ENCODE measurements around a stretch of chr2.

- PRO-cap, result no peak
- RAMPAGE, long total RNA, 4 experiments, result no peak in any of the 4 experiments
These were observed 140.2 kb downstream of the KLHL29 start for GRCh38 chr2:23525219-23525636.

DNA sequence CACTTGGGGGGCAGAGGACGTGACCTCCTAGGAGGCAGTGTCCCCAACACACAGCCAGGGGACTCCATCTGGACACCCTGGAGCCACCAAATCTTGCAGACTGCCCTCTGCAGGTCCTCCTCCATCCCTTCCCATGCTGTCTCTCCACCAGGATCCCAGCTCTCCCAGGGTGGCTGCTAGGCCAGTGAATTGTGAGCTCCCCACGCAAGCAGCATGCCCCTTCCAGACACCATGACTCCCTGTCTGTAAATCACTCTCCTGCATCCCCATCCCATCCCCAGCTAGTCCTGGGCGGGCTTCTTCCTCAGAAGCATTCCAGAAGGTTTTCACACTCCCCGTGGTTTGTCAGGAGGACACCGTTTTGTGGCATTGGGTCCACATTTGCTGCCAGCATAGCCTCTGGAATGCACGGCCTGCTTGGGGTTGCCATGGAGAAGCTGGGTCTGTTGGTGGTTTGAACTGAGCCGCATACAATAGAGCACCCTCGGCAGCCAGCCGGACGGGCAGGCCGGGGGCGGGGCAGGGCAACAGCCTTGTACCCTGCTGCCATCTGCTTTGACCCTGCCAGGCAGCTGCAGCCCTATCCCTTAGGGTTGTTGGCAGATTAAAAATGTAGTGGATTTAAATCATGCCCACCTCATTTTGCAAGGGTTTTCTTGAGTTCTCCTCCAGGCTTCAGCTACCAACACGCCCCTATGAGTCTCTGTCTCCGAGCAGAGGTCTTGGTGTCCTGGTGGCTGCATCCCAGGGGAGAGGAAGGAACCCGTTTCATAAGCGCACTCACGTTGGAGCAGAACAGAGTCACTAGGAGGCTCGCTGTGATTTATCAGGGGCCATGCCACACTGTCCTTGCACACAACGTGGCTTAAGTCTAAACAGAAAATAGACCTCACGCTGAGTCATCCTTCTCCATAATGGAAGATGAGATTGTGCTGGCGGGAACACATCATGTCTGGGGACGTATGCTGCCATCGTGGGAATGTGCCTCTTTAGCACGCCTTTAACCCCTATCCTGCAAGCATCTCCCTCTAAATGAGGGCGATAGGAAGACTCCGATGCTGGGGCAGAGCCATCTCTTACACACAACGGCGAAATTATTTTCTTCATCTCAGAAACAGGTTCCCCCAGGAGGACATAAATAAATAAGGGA, 211.1 kb downstream of the KLHL29 start:
- PRO-cap, result no peak
- RAMPAGE, long total RNA, 4 experiments, result no peak in any of the 4 experiments

DNA sequence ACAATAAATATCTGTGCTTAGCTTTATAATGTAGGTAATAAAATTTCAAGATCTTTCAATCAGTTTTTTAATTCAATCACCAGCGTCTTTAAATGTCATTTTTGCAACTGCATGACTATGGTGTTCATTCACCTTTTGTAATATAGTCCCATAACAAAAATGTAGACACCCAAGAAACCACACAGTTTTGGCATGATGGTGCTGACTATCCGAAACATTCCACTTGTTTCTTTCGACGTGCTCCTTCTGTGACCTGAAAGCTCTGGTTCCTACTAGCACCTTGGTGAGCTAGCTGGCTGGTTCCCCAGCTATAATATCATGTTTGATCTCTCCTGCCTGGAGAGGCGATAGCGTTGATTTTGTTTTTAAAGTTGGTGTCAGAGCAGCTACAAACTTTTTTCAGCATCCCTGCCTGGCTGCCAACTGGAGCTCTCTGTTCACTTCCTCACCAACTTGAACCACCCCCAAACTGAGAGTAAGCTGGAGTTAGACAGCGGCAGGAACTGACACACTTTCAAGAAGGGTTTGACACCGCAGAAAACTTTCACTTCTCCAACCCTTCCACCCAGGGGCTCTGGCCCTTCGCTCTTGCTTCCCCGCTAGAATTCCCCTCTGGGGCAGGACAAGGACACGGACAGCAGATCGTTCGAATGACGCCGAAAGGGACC, 1.1 kb downstream of the ATAD2B start:
- PRO-cap, result bidirectional peak, plus-strand start at position 517 of the sequence, minus-strand start at position 422 of the sequence
- RAMPAGE, long total RNA, 4 experiments, result no peak in any of the 4 experiments

- PRO-cap, result no peak
- RAMPAGE, long total RNA, 4 experiments, result no peak in any of the 4 experiments
These were observed 1.3 kb upstream of the SF3B6 start for GRCh38 chr2:24077246-24078104.

GRCh38 chr2:24204439-24204670, 29.5 kb downstream of the FAM228A start:
- PRO-cap, result no peak
- RAMPAGE, long total RNA, 4 experiments, result no peak in any of the 4 experiments

- PRO-cap, result no peak
- RAMPAGE, long total RNA, 4 experiments, result no peak in any of the 4 experiments
These were observed 56.6 kb downstream of the ITSN2 start for GRCh38 chr2:24303768-24304149.

GRCh38 chr2:24522039-24522558, 31.0 kb downstream of the NCOA1 start:
- PRO-cap, result no peak
- RAMPAGE, long total RNA, 4 experiments, result no peak in any of the 4 experiments

- PRO-cap, result no peak
- RAMPAGE, long total RNA, 4 experiments, result no peak in any of the 4 experiments
These were observed 33.9 kb downstream of the NCOA1 start for GRCh38 chr2:24524962-24525299.

DNA sequence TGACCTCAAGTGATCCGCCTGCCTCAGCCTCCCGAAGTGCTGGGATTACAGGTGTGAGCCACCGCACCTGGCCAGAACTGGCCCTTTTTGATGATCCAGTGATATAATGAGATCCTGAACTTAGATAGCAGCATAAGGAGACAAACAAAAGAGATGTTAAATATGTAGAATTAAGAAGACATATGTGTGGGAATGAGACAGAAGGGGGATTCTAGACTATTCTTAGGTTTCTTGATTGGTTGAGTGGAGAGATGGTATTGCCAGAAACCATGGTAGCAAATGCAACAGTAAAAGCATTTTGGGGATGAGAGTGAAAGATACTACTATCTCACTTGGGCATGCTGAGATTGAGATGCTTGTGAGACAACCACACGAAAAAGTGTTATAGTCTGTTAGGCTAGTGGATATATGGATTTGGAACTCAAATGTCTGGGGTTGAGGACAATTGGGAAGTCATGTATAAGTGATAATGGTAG, 49.7 kb downstream of the NCOA1 start:
- PRO-cap, result no peak
- RAMPAGE, long total RNA, 4 experiments, result start-site peak on the plus strand in 2 of 4 experiments, centred at positions 337 to 339 of the sequence, 13 to 20 reads per replicate

- PRO-cap, result no peak
- RAMPAGE, long total RNA, 4 experiments, result no peak in any of the 4 experiments
These were observed 124.8 kb downstream of the PTRHD1 start for GRCh38 chr2:24668310-24668842.

- PRO-cap, result no peak
- RAMPAGE, long total RNA, 4 experiments, result start-site peak on the plus strand in 1 of 4 experiments, at chr2:24720388-24720617 at its widest, 11 reads per replicate
These were observed 72.8 kb downstream of the PTRHD1 start for GRCh38 chr2:24720309-24720855.

DNA sequence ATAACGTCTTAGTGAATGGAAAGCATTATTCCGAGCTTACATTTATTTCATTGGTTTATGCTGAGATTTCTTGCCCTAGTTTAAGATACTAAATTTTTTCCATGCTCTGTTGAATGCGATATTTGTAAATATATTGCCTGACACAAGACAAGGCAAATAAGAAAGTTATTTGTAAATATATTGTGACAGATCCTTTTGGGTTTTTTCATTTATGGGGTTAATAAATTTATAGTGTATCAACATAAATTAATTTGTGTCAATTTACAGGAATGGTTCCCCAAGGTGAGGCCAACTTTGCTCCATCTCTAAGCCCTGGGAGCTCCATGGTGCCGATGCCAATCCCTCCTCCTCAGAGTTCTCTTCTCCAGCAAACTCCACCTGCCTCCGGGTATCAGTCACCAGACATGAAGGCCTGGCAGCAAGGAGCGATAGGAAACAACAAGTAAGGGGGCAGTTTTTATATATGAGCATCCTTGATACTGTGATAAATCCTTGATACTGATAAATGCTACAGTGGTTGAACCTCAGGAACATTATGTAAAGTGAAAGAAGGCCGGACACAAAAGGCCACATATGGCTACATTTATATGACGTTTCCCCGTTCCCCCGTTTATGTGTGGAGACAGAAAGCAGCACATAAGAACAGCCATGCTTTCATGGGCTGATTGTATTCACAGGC, 41.3 kb downstream of the PTRHD1 start:
- PRO-cap, result no peak
- RAMPAGE, long total RNA, 4 experiments, result start-site peak on the plus strand in 1 of 4 experiments, centred at position 282 of the sequence, 41 reads per replicate

GRCh38 chr2:24819527-24820347, 26.5 kb downstream of the CENPO start:
- PRO-cap, result no peak
- RAMPAGE, long total RNA, 4 experiments, result no peak in any of the 4 experiments

- PRO-cap, result no peak
- RAMPAGE, long total RNA, 4 experiments, result no peak in any of the 4 experiments
These were observed 36.7 kb downstream of the POMC start for GRCh38 chr2:25131508-25132297.

DNA sequence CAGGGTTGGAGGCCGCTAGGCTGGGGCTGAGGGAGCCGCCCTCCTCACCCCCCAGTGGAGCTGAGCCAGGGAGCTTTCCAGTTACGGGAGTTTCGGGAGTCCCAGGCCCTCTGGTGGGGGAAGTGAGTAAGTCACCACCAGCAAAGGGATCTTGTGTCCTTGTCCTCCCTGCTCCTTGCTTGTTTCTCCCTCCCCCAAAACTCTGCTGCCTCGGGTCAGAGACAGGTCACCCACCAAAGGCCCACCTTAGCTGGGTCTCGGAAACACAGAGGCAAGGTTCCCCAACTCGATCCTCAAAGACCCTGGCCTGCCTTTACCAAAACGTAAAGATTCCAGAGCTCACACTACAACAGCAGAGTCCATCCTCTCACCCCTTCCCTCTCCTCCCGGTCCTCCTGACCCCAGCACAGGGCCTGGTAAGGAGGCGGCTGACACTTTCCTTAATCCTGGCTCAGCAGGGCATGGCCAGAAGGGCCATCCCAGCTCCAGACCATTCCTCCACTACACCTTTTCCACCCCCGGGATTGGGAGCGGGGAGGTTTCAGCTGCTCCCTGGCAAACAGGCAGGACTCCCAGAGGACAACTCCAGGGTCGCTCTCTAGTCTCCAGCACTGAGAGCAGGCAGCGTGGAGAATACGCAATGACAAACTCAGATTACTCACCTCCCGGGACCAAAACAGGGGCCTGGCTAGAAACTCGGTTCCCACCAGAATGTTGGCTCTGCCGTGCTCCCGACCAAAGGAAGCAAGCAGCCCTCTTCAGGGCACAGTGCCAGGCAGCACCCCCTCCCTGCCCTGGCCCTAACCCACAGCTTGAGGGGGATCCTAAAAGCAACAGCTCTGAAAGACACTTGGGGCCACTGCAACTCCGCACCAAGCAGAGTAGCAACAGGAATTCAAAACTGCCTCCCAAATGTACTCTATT, 60.8 kb upstream of the POMC start:
- PRO-cap, result no peak
- RAMPAGE, long total RNA, 4 experiments, result no peak in any of the 4 experiments

- PRO-cap, result no peak
- RAMPAGE, long total RNA, 4 experiments, result no peak in any of the 4 experiments
These were observed 65.6 kb upstream of the POMC start for GRCh38 chr2:25233770-25234531.

DNA sequence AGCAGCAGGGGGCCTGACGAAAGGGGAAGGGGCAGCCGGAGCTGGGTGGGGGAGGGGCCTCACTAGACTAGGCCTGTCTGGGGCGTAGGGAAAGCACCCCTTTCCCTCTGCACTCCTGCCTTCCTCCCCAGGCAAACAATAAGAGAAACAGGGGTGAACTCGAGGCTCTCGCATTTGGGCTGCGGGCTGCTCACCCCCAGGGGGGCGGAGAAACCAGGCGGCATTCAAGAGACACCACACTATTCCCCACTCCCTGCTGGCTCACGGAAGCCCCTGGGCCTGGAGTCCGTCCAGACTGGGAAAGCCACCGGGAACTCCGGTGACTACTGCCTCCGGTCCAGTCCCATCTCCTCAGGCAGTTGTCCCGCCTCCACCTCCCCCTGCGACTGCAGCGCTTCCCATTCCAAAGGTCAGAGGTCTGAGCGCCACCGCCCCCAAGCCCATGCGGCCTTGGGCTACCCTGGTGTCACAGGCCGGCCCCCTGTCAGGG, 82.8 kb upstream of the POMC start:
- PRO-cap, result no peak
- RAMPAGE, long total RNA, 4 experiments, result no peak in any of the 4 experiments

- PRO-cap, result no peak
- RAMPAGE, long total RNA, 4 experiments, result no peak in any of the 4 experiments
These were observed 38.4 kb upstream of the DTNB start for GRCh38 chr2:25711771-25712279.

DNA sequence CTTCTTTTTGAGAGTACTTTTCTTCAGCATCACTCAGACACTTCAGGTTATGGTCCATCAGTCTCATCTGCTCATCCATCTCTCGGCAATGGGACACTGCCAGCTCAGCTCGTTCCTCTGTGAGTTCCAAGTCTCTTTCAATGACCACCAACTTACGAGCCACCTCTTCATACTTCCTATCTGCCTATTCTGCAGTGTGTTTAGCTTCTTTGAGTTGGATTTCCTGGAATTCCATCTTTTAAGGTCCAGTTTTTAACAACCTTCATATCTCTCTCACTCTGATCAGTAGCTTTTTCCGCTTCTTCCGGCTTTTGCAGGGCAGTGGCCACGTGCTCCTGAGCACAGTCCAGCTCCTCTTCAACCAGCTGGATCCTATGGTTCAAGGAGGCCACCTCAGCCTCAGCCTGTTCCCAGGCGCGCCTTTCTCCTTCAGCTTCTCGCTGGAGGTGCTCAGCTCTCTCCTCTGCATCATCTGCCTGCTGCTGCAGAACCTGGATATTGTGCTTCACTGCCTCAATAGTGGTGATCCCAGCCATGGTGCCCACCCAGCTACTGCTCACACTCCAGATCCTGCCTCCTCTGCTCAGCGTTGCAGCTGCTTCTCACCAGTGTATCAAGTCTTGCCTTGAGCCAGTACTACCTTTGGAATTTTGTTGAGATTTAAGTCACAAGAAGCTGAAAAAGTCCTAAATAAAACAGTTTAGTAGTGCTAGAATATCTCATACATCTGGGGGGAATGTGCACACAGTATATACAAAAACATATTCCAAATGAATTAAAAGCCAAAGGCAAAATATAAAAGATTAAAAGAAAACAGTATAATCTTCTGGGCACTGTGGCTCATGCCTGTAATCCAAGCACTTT, 67.9 kb downstream of the ASXL2 start:
- PRO-cap, result no peak
- RAMPAGE, long total RNA, 4 experiments, result no peak in any of the 4 experiments

- PRO-cap, result no peak
- RAMPAGE, long total RNA, 4 experiments, result no peak in any of the 4 experiments
These were observed 39.6 kb downstream of the RAB10 start for GRCh38 chr2:26073188-26074272.

Measured in suprapubic skin (tissue), 4 donors.